SK-N-MC (cell line): ENCODE data around the gene GPR148.

DNA sequence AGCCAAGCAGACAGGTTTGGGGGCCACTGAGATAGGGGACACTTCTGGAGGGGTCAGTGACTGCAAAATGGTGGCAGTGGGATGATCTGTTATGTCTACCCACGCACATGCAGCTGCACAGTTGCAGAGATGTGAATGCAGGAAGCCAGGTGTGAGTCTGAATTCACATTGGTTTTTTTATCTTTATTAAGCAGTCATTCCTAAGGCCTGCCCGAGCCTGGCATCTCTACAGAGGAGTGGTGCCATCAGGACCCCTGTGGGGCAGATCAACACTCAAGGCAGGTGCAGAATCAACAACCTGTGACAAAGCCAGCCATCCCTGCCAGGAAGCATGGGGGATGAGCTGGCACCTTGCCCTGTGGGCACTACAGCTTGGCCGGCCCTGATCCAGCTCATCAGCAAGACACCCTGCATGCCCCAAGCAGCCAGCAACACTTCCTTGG lies at the start of gene GPR148:
Gene GPR148, plus strand, starts transcription at position 250 of the 443 bp plus-strand sequence.
- RRBS = no CpG with 5 or more reads among the region's 3 CpGs

DNA sequence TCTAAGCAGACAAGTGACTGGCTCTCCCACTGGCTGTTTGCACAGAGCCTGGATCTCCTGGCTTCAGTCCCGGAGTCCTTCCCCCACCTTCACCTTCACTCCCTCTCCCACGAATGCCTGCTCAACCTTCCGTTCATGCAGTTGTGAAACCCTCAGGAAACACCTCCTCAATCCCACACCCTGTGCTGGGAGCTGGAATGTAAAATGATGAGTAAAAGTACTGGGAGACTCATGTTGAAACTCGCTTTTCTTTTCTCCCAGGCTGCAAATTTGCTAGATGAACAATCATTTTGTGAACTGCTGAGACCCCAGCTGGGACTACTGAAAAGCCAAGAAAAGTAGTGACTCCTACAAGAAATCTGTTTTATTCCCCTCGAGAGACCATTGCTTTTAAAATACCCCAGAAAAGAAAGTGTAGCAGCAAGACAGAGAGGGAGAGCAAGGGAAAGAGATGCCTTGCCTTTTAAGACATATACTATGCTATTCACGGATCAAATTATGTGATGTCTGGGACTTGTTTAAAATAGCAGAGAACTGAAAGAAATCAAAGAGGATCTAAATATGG lies 75.9 kb downstream of the FAM168B start:
- RRBS = no CpG with 5 or more reads among the region's 6 CpGs

GRCh38 chr2:131039875-131040411 lies 53.3 kb downstream of the FAM168B start:
- RRBS = 93% methylated on average over 30 of the region's 59 CpGs

DNA sequence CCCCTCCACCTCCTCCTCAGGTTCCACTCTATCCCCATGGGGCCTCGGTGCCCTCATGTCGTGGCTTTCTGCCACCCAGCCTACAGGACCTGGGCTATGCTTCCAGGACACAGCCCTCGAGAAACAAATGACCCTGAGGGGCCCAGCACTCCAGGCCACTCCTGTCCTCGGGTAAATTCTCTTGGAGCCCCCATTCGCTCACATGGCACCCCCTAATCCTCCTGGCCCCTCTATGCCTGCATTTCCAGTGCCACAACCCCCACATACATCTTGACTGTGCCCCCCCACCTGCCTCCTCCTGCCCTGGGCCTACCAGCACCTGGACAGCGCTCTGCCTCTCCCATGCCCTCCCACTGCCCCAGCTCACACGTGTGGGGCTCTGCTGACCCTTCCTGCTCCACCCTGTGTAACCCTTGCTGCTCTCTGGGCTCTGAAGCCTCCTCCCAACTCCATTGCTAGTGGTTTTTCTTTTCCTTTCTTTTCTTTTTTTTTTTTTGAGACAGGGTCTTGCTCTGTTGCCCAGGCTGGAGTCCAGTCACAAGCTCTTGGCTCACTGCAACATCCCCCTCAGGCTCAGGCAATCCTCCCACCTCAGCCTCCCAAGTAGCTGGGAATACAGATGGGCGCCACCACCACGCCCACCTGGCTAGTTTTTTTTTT lies 3.3 kb downstream of the MZT2A start:
- RRBS = no CpG with 5 or more reads among the region's 9 CpGs

DNA sequence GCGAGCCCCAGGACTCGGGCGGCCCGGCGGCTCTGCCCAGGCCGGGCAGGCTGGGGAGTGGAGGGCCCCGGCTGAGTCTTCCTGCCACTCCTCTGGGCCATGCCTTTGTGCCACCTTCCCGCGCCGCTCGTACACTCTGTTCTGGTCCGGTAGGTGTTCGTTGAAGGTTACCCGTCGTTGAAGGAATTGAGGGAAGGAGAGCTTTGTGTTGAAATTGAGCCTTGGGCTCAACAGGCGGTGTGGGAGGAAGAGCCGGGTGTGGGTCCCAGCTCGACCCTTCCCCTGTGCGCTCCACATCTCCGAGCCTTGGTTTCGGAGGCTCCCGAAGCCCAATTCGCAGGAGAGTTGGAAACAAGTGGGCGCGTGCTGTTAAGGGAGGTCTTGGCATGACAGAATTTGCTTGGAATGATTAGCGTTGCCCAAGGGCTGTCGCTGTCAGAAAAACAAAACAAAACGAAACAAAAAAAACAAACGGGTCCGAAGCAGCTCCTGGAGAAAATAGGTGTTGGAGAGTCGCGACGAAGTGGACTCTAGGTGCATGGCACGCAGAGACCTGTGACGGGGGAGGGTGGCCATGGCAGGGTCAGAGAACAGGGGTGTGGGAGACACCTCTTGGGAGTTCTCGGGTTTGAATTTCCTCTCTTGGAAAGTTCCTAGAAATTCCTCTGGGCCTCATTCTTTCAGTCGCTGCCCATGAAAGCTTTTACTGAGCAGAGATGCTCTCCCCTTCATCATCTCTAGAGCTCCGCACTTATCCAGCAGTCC lies 1.2 kb upstream of the MZT2A start:
- RRBS = under 1% methylated on average over 6 of the region's 38 CpGs

GRCh38 chr2:131512004-131513037 lies 15.4 kb upstream of the CCDC74A start:
- RRBS = no CpG with 5 or more reads among the region's 18 CpGs

DNA sequence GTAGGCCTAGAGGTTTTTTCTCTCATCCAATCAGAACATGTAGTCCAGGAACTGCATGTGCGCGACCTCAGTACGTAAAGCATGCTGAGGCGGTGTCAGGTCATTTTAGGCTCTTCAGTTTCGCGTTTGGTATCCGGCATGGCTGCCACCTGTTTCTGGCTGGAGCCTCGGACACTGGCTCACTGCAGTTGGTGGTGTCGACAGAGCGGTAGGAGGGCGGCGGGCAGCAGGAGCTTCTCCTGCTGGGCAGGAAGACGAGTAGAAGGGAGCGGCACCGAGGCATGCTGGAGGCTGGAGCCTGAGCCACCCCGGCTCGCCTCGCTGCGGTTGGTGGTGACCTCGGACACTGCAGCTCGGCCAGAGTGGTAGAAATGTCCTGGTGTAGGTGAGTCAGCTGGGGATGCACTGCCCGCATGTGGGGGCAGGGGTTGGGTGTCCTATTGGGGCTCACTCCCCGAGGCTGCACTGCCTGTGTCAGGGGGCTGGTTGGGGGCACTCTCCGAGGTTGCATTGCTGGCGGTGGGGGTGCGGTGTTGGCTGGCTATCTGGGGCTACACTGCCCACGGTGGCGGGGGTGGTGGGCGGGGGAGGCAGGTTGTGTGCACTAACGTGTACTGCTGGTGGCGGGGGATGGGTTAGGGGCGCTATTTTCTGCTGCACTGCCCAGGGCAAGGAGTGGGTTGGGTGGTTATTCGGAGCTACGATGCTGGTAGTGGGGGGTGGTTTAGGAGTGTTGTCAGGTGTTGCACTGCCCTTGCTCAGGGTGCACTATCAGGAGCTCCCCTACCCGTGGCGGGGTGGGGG lies 16.0 kb downstream of the CCDC74A start:
- RRBS = no CpG with 5 or more reads among the region's 36 CpGs

DNA sequence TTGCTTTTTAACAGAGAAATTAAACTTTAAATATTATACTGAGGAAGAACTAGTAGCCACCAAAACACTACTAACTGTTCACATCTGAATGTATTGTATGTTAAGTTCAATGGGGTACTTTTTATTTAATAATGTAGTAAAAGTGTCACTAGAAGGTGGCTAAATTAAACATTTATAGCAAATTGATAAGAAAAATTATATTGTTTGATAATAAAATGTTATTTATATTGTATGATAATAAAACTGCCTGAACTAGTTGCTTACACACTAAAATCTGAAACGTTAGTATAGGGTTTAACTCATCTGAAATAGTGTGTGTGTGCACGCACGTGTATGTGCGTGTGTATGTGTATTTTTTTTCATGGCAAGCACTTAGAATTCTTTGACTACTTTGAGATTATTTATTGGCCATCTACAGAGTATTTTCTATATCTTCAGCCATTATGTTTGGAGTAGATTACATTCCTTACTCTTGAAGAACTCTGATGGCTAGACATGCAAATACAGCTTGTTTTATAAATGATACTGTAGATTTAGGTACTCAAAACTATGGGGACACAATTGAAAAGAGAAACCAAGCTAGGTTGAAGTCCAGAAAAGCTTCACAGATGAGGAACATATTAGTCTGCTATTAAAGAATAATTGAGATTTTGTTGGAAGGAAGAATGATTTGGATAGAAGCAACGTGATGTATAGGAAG lies 198.0 kb downstream of the CCDC74A start:
- RRBS = no CpG with 5 or more reads among the region's 5 CpGs

- RRBS = no CpG with 5 or more reads among the region's 9 CpGs
These were observed 89.4 kb upstream of the NCKAP5 start for GRCh38 chr2:133657521-133658141.

DNA sequence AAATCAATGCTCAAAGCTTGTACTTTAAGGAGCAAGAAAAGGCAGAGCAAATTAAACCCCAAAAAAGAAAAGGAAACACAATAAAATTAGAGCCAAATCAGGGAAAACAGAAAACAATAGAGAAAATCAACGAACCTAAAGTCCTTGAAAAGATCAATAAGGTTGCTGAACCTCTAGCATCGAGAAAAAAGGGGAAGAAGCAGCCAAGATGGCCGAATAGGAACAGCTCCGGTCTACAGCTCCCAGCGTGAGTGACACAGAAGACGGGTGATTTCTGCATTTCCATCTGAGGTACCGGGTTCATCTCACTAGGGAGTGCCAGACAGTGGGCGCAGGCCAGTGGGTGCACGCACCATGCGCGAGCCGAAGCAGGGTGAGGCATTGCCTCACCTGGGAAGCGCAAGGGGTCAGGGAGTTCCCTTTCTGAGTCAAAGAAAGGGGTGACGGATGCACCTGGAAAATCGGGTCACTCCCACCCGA lies 342.1 kb upstream of the NCKAP5 start:
- RRBS = no CpG with 5 or more reads among the region's 16 CpGs

DNA sequence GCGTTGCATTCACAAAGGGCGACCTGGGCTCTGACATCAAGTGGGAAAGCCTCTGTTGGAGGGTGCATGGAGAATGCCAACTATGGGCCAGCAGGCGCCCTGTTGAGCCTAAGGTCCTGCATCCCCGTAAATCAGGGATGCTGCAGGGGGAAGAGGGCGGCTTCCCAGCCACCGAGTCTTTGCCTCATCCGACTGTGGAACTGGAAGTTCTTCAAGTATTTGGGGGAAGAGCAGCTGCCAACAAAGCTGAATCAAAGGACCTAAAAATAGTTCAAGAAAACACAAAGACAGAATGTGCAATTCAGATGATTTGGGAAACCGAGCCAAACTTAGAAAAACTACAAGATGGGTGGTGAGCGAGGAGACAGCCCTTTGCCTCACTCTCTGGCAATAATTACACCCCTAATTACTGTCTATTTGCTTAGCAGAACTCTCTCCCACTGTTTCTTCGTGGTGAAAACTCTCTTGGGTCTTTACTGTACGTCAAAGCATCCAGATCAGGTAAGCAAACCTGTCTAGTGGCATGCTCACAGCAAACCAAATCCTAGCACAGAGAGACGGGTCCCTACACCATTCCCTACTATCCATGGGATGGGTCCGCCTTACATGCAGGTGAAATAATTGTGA lies 281.0 kb upstream of the MGAT5 start:
- RRBS = no CpG with 5 or more reads among the region's 13 CpGs

DNA sequence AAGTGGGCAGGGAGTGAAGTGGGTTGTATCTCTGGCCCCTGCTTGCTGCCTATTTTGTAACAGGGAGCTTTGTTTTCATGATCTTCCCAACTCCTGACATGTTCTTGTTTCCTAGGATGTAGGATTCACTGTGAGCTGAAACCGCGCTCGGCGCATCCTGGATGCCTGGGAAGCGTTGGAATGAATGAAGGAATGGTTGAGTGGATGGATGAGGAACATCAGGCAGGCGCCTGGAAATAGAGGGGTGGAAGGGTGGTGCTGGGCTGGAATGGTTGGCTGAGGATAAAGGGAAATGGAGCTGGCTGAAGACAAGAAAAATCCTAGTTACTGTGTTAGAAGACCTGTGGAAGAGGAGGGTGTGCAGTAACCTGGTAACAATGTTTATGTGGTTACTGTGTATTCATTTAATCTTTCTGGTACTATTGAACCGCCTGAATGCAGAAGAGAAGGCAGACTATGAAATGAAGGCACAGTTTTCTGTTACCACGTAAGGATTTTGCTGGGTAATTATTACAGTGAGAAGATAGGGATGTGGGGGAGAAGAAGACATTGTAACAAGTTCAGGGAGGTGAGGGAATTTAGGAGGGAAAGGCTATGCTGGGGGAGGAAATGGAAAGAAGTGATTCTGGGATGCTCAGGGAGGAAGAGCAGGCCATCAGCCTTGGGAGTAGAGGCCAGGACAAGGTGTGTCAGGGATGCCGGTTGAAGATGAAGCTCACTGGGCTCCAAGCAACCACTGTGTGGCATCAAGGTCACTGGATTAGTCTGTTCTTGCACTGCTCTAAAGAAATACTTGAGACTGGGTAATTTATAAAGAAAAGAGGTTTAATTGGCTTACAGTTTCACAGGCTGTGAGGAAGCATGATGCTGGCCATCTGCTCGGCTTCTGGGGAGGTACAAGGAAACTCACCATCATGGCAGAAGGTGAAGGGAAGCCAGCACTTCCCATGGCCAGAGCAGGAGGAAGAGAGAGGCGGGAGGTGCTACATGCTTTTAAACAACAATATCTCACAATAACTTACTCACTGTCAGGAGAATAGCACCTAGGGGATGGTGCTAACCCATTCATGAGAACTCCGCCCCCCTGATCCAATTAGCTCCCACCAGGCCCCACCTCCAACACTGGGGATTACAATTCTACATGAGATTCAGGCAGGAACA lies 110.1 kb upstream of the MGAT5 start:
- RRBS = no CpG with 5 or more reads among the region's 12 CpGs

- RRBS = no CpG with 5 or more reads among the region's 5 CpGs
These were observed 21.5 kb downstream of the MGAT5 start for GRCh38 chr2:134275325-134275810.

- RRBS = no CpG with 5 or more reads among the region's 4 CpGs
These were observed 137.8 kb downstream of the MGAT5 start for GRCh38 chr2:134391393-134392382.

DNA sequence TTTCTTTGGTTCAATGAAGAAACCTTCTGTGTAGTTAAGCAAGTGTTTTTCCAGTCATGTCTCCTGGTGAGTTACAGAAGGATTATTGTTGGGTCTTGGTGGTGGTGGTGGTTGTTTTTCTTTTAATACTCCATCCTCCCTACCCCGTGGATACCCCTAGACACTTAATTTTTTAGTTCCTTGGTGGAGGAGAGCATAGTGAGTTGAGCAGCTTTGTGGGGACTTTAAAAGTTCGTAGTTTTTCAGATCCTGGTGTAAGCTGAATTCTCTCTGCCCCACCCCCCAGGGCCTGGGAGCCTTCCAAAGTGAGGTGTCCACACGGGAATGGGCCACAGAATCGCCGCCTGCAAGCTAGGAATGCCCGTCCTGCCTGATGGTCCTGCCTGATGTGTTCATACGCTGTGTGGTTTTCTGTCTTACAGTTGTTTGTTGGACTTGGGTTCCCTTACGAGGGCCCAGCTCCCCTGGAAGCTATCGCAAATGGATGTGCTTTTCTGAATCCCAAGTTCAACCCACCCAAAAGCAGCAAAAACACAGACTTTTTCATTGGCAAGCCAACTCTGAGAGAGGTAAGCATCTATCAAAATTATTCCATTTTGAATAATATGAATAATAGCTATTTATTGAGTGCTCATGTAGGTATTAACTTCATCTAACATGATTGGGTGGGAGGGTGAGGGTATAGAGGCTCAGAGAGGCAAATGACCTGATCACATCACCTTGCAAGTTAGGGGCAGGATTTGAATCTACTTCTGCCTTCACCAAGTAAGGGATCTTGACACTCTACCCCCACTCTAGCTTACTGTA lies 158.8 kb downstream of the MGAT5 start:
- RRBS = no CpG with 5 or more reads among the region's 9 CpGs

DNA sequence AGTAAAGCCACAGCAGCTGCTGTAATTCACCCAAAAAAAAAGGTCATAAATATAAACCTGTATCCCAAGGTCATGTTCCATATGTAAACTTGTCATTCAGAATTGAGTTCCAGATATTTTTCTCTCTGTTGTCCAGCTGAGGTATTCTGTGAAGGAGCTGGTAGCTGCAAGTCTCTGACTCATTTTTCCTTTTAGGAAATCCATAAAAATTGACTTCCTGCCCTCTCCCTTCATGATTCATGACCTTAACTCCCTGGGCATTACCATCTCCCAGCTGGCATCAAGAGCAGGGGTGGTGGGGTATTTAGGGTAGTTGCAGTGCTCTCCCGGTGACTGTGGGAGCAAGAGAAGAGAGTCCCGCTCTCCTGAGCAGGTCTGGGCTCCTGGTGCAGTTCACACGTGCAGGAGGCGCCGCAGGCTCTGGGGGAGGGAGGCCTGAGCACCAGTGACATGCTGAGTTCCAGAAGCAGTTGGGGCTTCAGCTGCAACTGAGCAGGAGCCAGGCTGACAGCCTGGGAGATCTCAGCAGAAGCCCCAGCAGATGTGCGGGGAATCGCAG lies 192.6 kb downstream of the MGAT5 start:
- RRBS = no CpG with 5 or more reads among the region's 7 CpGs

DNA sequence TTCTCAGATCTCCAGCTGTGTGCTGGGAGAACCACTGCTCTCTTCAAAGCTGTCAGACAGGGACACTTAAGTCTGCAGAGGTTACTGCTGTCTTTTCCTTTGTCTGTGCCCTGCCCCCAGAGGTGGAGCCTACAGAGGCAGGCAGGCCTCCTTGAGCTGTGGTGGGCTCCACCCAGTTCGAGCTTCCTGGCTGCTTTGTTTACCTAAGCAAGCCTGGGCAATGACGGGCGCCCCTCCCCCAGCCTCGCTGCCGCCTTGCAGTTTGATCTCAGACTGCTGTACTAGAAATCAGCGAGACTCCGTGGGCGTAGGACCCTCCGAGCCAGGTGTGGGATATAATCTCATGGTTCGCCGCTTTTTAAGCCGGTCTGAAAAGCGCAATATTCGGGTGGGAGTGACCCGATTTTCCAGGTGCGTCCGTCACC lies 62.9 kb downstream of the TMEM163 start:
- RRBS = no CpG with 5 or more reads among the region's 17 CpGs

DNA sequence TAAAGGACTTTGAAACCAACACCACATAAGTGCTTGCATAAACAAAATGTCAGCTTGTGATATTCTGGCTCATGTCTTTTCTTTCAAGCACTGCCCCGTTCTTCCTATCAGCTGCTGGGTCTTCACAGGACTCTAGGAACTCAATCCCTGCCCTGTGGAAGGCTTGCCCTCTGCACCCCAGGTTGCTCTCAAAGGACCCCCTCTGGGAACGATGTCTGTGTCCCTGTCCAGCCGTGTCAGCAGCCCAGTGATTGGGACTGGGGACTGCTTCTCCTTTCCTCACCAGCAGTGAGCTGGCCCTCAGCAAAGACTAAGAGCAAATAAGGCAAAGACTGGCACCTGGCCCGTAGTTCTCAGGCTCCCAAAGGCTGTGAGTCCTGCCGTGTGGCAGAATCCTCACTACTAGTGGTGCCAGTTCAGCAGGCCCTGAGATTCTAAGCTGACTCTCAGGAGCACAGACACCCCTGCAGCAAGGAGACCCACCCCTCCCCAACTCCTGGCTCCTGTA lies 47.9 kb downstream of the TMEM163 start:
- RRBS = no CpG with 5 or more reads among the region's 5 CpGs

- RRBS = 4% methylated on average over 3 of the region's 9 CpGs
These were observed 37.5 kb downstream of the TMEM163 start for GRCh38 chr2:134681030-134681951.

DNA sequence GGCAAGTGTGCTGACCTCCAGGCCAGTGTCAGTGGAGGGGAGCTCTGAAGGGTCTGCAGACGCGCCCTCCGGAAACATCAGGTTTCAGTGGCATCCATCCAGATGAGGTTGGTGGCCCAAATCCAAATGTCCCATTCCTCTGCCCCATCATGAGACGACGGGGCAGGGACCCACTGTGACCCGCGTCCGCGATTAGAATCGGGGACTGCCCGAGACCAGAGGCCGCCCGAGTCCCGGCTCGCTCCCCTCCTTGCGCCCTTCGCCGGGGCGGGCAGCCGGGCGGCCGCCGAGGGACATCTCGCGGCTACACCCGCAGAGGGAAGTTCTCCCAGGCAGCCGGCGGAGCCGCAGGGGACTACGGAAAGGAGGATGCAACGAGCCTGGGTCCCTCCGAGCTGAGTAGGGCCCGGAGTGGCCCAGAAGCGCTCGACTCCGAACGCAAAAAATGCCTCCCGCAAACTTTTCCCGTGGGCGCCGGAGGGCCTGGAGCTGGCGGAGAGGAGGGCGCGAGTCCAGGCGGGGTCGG lies 763 bp downstream of the TMEM163 start:
- RRBS = 10% methylated on average over 25 of the region's 46 CpGs